Calu3 (cell line): ENCODE measurements around a stretch of chr7.

DNA sequence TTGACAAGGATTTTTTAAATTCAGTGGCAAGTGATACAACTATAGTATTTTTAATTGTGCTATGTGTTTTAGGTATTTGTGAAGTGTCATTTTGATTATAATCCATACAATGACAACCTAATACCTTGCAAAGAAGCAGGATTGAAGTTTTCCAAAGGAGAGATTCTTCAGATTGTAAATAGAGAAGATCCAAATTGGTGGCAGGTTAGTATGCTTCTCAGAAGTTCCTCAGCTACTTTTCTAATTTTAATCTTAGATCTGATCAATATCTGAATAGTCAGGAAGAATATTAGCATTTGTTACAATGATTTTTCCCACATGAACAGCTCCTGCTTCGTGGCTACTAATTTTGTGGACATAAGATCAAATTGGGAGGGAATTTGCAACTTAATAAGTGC, 90.3 kb downstream of the PALS2 start:
- PRO-cap, result no peak

DNA sequence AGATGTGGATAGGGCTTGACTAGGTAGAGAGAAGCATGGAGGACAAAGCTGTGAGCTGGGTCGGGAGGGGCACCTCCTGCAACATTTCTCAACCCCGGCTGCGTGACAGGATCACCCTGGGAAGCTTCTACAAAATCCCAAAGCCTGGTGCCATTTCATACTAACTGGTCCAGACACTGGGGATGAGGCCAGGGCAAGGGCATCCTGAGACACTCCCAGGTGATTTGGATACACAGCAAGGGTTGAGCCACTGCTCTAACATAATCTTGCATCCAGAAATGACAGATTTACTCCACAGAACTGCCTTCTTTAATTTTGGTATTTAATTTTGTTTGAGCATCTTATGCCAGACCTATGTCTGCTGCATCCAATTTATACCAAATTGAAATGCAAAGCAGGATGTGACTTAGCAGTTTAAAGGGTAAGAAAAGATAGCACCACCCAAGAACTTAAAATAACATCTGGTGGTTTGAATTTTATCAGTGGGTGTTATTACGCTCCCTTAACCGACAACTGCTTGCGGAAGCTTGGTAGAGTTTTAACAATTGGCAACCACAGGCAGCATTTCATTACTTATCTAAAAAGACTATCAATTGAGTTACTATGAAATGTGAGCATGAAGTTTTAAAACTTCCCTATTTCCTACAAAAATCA, 69.1 kb downstream of the OSBPL3 start:
- PRO-cap, result no peak

DNA sequence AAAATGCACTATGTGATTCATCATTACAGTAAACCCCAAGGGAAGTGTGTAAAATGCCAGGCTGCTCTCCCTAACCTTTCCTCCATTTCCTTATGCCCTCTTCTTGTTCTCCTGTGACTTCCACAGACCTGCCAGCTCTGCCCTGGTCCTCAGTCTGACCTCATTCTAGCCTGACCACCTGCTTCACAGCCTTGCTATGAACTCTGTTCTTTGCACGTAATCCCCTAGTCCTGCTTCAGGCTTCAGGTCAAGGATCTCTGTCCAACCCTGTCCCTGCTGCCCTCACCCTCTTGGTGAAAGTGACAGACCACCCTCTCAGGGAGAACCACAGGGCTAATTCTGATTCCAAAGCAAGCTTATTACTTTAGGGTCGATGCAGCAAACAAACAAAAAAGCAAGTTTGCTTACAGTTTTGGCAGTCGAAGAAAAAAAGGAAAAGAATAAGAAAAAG, 57.4 kb downstream of the OSBPL3 start:
- PRO-cap, result no peak

DNA sequence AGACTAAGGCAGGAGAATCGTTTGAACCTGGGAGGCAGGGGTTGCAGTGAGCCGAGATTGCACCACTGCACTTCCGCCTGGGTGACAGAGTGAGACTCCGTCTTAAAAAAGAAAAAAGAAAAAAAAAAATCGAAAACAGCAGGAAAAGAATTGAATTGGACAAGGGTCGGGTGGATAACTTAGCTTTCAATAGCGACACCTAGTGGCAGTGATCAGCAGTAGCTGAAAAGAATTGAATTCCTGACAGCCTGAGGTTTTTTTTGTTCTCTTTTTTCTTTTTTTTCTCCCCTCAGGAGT, 55.2 kb downstream of the CYCS start:
- PRO-cap, result bidirectional peak, plus-strand start outside the sequence, minus-strand start at position 104 of the sequence

- PRO-cap, result no peak
These were observed 8.0 kb downstream of the CYCS start for GRCh38 chr7:25116964-25117534.

- PRO-cap, result no peak
These were observed 5.7 kb downstream of the CYCS start for GRCh38 chr7:25119331-25119854.

DNA sequence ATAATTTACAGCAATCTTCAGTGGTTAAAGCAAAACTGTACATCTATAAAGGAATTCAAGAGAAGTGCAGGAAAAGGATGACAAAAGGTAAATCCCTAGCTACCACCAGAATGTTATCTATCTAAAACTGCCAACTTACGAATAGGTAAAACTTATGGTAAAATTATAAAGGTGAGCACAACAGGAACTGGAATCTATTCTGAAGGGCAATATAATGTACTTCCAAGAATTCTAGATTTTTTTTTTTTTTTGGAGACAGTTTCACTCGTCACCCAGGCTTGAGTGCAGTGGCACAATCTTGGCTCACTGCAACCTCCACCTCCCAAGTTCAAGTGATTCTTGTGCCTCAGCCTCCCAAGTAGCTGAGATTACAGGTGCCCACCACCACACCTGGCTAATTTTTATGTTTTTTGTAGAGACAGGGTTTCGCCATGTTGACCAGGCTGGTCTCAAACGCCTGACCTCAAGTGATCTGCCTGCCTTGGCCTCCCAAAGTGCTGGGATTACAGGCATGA, 5.1 kb downstream of the CYCS start:
- PRO-cap, result no peak

GRCh38 chr7:25326282-25326802, 98.1 kb upstream of the NPVF start:
- PRO-cap, result no peak

DNA sequence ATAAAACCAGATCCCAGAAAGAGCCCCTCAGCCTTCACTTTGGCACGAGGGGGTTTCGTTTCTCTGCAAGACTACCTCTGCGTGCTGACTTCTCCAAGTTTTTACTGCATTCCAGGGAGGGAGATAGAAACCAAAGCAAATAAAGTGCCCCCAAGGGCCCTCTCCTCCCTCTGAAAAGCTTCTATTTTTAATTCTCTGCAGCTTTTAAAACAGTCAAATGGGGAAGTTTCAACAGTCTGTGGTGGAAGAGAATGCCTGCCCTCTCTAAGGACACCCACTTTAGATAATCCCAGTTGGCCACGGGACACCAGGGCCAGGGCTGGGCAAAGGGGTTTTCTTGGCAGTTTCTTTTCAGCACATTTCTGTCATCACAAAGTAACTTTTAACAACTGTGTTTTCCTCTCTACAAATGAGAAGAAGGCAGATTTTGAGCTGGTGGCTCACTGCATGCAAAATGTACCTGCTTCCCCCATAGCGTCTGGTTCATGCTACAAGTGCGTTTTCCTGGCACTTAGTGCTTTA, 386.8 kb upstream of the NPVF start:
- PRO-cap, result no peak

DNA sequence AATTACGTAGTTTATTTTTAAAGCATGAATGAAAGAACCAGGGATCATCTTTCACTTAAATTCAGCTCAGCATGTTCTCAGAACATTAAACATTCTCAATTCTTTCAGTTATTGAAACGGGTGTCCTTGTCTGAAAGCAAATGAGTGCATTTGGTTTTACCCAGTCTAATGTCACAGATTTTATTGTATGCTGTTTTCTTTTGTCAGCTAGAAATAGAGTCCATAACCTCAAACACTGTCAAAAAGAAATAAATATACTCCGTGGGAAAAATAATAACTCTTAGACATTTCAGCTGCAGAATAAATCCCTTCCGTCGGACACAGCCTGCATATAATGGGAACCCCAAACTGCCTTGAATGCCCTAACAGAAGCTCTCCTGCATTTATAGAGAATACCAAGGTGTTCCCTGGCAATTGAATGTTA, 237.9 kb upstream of the NFE2L3 start:
- PRO-cap, result no peak

DNA sequence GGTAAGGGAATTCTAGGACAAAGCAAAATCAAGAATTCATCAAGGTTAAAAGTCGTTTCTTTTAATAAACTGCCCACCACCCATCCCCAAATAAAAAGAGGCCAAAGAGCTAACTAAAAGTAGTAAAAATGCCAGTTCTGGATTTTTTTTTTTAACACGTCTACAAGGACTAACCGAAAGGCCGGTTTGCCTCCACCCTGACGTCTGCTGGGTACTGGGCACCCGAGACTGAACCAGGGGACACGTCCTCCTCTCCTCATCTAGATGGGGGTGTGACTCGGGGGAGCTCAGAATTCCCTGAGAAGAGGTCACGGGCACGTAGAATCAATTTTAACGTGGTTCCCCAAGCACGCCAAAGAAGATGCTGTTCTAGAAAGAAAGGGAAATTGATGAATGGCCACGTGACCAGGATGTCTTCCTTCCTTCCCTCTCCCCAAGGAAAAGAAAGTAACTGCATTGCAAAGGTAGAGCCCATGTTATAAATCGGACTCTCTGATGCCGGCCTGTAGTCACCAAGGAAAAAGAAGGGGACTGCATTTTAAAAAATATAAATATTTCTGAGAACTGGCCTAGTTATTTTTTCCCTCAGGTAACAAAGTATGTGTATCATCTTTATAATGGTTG, 200.1 kb upstream of the NFE2L3 start:
- PRO-cap, result unidirectional peak, minus-strand start at position 213 of the sequence

DNA sequence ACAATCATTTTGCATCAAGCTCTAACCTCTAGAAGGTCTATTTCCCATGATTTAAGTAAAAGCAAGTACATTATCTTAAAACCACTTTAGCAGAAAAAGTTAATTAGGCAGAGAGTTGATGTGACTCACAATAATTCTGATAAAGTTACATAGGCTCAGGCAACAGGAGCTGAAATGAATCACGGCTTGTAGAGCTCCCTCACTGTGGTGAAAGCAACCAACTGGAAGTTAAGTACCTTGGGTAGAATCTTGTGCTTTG, 68.9 kb upstream of the NFE2L3 start:
- PRO-cap, result no peak

- PRO-cap, result bidirectional peak, plus-strand start at chr7:26152727, minus-strand start at chr7:26152620; bidirectional peak, plus-strand start at chr7:26153342, minus-strand start at chr7:26153133
These were observed 711 bp downstream of the NFE2L3 start for GRCh38 chr7:26152550-26153267.

DNA sequence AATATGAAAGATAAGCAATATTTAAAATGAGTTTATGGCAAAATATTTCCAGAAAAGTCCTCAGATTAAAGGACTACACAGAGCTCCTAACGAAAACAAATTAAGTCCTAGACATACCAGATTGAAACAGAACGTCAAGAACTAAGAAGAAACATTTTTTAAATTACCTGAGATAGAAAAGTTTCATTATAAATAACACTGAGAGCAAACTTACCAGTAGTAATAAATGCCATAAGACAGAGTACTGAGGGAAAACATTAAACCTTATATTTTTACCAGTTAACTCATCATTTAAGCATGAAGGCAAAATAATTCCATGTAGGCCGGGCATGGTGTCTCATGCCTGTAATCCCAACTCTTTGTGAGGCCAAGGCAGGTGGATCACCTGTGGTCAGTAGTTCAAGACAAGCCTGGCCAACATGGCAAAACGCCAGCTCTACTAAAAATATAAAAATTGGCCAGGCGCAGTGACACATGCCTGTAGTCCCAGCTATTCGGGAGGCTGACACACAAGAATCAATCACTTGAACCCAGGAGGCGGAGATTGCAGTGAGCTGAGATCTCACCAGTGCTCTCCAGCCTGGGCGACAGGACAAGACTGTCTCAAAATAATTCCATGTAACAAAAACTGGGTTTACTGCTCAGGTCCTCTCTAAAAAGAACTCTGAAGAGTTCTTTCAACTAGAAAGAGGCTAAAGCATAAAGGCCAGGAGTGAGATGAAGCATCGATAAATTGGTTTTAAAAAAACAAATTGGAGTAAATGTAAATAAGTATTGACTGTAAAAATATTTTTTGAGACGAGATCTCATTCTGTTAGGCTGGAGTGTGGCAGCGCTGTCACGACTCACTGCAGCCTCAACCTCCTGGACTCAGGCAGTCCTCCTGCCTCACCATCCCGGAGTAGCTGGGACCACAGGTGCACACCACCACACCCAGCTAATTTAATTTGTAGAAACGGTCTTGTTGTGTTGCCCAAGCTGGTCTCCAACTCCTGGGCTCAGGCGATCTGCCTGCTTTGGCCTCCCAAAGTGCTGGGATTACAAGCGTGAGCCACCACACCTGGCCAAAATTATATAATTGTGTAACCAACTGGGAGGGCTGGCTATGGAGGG, 18.2 kb downstream of the HNRNPA2B1 start:
- PRO-cap, result no peak

DNA sequence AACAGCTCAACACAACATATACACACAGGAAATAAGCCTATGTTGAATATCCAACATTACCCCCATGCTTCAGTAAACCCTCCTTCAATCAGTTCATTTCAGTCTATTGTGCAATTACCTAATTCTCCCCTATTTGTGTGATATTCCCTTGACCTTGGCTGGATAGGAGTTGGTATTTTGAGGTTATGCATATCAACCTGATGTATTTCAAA, 11.4 kb downstream of the HNRNPA2B1 start:
- PRO-cap, result no peak

DNA sequence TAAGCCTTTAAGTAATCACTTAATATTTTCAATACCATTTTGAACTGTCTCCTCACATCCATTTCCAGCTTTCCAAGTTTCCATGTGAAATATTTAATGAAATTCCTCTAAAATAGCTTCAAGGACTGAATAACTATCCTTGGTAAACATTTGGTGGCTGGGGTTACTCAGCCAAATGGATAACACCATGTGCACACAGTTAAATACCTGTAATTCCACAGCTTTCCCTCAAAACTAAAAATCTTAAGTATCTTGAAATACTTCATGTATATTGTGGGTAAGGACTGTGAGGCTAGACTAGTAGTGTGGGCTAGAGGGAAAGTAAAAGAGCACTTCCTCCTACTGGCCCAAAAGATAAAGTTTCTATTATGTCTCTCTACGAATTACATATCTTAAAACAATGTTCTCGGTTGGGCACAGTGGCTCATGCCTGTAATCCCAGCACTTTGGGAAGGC, 6.8 kb downstream of the HNRNPA2B1 start:
- PRO-cap, result no peak

GRCh38 chr7:26449649-26450177, 158.1 kb downstream of the SNX10 start:
- PRO-cap, result no peak

DNA sequence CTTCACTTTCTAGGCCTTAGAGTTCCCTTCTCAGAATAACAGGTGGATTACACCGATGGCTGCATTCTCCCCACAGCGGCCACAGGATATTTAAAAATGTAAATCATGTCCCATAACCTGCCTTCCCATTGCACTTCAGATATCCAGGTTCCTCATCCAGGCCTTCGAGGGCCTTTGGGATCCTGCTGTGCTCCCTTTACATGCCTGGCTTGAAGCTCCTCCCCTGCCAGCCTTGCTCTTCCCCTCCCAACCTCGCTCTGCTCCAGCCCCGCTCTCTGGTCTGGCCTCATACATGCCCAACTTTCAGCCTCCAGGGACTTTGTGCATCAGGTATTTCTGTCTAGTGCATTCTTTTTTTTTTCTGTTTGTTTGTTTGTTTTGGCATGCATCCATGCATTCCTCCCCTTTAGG, 160.3 kb downstream of the SNX10 start:
- PRO-cap, result no peak

DNA sequence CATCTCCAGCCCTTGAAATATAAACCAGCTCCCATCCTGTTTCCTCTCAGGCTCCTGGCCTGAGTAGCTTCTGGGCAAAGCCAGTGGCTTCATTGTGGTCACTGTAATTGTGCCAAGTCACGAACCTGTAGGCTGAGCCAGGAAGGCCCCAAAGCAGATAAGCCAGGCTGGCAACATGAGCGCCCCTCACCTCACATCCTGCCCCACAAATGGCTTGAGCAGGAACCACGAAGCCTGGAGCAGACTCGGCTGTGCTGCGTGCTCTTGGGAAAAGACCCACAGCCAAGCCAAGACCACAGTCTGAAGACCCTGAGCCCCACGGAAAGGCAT, 258.0 kb downstream of the SNX10 start:
- PRO-cap, result bidirectional peak, plus-strand start at position 156 of the sequence, minus-strand start at position 72 of the sequence

DNA sequence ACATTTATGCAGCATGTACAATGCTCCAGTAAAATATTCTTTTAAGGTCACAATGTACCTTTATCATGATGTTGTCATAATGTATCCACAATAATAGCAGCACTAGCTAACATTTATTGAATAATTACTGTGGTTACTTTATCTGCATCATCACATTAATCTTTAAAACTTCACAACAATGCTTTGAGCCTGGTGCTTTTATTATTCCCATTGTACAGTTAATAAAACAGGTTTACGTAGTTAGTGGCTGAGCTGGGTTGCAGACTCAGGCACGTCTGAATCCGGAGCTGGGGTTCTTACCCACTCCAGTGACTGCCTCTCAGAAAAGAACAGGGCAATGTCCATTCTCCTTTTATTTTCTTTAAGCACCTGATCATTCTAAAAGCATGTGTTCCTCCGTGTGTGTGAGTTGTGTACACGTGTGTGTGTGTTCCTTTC, 259.9 kb downstream of the SNX10 start:
- PRO-cap, result no peak